ENCODE measurements around a stretch of chr15.

GRCh38 chr15:99447467-99447835 lies 118.3 kb upstream of the MEF2A start:
- PRO-cap, 2 experiments = no peak in any of the 2 experiments
- RAMPAGE, long total RNA, 4 experiments = no peak in any of the 4 experiments

GRCh38 chr15:99476460-99477073 lies 89.2 kb upstream of the MEF2A start:
- PRO-cap, 2 experiments = no peak in any of the 2 experiments
- RAMPAGE, long total RNA, 4 experiments = no peak in any of the 4 experiments

- PRO-cap, 2 experiments = peak in 1 of 2 experiments; most common minus-strand start chr15:99499245 (in 1)
- RAMPAGE, long total RNA, 4 experiments = no peak in any of the 4 experiments
Measured at GRCh38 chr15:99498995-99499341, 66.8 kb upstream of the MEF2A start.

DNA sequence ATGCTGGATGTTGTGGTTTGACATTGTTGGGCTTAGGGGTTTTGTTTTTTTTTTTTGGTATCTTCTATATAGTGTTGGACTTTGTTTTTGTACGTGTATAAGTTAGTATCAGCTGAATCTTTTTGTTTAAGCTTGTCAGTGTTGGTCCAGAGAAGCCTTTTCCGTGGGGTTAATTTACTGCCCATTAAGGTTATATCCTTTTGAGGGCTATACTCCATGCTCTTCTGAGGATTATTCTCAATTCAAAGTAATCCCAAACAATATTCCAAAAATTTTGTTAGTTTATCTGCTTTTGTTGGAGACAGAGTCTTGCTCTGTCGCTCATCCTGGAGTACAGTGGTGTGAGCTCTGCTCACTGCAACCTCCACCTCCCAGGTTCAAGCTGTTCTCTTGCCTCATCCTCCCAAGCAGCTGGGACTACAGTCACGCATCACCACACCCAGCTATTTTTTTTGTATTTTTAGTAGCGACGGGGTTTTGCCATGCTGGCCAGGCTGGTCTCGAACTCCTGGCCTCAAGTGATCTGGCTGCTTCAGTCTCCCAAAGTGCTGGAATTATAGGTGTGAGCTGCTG lies 39.0 kb downstream of the MEF2A start:
- PRO-cap, 2 experiments = no peak in any of the 2 experiments
- RAMPAGE, long total RNA, 4 experiments = no peak in any of the 4 experiments

- PRO-cap, 2 experiments = no peak in any of the 2 experiments
- RAMPAGE, long total RNA, 4 experiments = no peak in any of the 4 experiments
Measured at GRCh38 chr15:99697799-99698066, 35.5 kb downstream of the LYSMD4 start.

DNA sequence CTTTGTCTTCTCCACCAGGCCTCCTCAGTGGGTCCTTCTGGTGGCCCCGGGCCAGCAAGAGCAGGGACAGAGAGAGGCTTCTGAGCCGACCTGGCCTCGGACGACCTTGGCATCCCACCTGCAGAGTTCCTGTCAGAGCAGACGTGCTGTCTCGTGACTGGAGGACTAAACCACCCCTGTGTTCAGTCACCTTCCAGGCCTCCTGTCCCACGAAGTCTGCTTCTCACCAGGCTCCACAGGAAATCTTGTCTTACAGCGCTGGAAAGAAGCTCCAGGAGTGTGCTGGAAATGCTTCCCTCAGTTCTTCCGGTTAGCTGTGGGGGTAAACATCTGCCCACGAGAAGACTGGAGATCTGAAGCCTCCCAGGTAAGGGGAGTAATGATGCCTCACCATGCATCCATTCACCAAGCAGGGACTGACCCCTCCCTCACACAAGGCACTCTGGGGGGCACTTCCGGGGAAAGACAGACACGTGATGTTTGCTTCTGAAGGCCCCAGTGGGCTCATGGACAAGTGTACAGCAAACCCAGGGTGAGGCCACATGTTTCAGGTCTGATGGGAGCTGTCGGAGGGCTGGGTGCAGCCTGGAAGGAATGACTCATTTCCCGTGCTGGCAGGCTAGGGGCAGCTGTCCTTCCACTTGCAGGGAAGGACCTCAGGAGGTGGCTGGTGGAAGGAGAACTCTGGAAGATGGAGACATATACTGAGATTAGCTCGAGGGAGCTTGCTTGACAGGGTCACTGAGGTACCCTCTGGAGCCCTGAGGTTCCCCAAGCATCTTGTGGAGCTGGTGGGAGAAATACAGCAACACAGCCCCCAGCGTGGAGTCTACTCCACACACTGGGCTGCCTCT lies 230.8 kb downstream of the ADAMTS17 start:
- PRO-cap, 2 experiments = no peak in any of the 2 experiments
- RAMPAGE, long total RNA, 4 experiments = no peak in any of the 4 experiments

DNA sequence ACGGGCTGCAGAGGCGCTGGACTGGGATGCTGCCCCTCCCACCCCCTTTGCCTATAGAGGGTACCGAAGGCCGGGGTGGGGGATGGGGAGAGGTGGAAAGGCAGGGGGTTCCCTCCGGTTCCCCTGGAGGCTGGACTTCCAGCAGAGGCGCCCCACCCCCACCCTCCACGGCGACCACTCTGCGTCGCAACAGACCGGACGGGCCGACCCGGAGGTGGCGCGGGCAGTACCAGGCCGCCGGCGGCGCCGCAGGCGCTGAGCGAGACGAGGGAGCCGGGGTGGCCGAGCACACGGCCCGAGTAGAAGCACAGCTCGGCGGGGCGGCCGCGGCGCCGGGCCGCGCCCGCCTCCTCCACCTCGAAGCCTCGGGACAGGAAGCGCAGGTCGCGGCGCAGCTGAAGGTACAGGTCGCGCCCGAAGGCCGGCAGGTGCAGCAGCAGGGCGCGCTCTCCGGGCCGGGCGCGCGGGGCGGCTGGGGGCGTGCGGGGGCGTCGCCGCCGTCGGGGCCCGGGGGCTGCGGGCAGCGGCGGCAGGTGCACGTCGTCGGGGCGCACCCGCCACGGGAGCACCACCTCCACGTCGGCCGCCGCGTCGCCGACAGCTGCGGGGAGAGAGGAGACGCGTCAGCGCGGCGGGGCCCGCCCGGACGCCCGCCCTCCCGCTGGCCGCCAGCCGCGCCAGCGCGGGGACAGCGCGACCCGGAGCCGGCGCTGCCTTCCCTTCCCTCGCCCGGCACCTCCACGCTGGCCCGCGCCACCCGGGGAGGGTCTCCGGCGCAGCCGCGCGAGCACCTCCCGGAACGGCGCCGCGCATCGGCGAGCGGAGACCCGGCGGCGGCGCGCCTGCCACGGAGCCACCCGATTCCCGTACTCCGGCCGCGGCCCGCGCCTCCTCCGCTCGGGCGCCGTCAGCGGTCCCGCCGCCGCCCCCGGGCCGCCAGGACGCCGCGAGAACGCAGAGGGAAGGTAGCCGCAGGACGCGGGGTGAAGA lies 671 bp downstream of the ADAMTS17 start:
- PRO-cap, 2 experiments = no peak in any of the 2 experiments
- RAMPAGE, long total RNA, 4 experiments = no peak in any of the 4 experiments

GRCh38 chr15:100345249-100345977 lies 3.6 kb upstream of the ADAMTS17 start:
- PRO-cap, 2 experiments = no peak in any of the 2 experiments
- RAMPAGE, long total RNA, 4 experiments = no peak in any of the 4 experiments

DNA sequence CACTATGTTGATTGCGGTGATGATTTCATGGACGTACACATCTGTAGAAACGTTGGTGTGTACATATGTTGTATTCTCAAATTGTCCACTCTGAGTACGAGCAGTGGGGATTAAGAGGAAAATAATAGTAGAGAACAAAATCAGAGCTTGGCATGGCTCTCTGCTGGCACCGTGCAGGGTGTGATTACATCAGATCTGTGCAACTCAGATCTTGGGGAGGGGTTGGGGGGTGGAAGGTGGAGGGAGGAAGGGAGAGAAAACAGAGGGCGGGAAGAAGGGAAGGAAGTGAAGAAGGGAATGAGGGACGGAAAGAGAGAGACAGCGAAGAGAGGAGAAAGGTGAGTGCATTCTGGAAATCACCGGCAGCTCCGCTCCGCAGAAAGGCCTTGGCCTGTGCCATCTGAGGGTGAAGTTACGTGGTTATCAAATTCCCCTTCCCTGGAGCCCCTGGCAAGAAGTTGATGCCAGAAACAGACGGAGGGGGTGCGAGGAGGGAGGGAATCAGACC lies 30.9 kb upstream of the ADAMTS17 start:
- PRO-cap, 2 experiments = peak in 2 of 2 experiments; most common plus-strand start position 262 of the sequence (in 1)
- RAMPAGE, long total RNA, 4 experiments = start-site peak on the plus strand in 2 of 4 experiments, centred at positions 283 to 295 of the sequence, 6 to 12 reads per replicate

DNA sequence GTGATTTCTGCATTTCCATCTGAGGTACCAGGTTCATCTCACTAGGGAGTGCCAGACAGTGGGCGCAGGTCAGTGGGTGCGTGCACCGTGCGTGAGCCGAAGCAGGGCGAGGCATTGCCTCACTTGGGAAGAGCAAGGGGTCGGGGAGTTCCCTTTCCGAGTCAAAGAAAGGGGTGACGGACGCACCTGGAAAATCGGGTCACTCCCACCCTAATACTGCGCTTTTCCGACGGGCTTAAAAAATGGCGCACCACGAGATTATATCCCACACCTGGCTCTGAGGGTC lies 75.3 kb upstream of the ADAMTS17 start:
- PRO-cap, 2 experiments = no peak in any of the 2 experiments
- RAMPAGE, long total RNA, 4 experiments = no peak in any of the 4 experiments

GRCh38 chr15:100600850-100601633 lies 942 bp downstream of the LINS1 start:
- PRO-cap, 2 experiments = no peak in any of the 2 experiments
- RAMPAGE, long total RNA, 4 experiments = no peak in any of the 4 experiments

GRCh38 chr15:100878946-100879755 lies 480 bp upstream of the ALDH1A3 start:
- PRO-cap, 2 experiments = peak in 1 of 2 experiments; most common minus-strand start chr15:100879523 (in 1)
- RAMPAGE, long total RNA, 4 experiments = no peak in any of the 4 experiments

GRCh38 chr15:101020862-101021420 lies 101.8 kb downstream of the LRRK1 start:
- PRO-cap, 2 experiments = no peak in any of the 2 experiments
- RAMPAGE, long total RNA, 4 experiments = start-site peak on the plus strand in 1 of 4 experiments, at chr15:101021085-101021121 at its widest, 5 reads per replicate

DNA sequence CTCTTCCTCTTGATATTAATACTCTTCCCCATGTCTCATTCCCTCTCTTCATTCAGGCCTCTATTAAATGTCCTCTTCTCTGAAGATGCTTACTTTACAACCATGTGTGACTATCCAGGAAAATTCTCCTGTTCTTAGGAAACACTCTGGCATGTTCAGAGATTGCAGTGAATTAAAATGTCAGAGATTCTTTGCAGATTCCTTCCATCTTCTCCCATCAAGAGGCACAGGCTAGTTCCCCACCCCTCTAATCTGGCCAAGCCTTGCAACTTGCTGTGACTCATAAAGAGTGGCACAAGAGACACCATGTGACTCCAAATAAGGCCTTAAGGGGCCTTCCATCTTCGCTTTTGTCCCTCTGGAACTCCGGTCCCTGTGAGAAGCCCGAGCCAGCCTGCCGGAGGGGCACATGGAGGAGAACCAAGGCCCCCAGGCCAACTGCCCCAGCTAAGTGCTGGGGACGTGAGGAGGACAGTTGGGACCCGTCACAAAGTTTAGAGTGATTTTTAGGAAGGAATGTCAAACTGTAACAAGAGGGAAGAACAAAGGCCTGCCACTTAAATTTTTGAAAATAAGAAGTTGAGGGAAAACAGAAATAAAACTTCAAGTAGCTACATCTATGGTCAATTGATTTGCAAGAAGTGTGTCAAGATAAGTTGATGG lies 128.3 kb downstream of the CHSY1 start:
- PRO-cap, 2 experiments = no peak in any of the 2 experiments
- RAMPAGE, long total RNA, 4 experiments = no peak in any of the 4 experiments

GRCh38 chr15:101127056-101128304 lies 124.4 kb downstream of the CHSY1 start:
- PRO-cap, 2 experiments = no peak in any of the 2 experiments
- RAMPAGE, long total RNA, 4 experiments = no peak in any of the 4 experiments

DNA sequence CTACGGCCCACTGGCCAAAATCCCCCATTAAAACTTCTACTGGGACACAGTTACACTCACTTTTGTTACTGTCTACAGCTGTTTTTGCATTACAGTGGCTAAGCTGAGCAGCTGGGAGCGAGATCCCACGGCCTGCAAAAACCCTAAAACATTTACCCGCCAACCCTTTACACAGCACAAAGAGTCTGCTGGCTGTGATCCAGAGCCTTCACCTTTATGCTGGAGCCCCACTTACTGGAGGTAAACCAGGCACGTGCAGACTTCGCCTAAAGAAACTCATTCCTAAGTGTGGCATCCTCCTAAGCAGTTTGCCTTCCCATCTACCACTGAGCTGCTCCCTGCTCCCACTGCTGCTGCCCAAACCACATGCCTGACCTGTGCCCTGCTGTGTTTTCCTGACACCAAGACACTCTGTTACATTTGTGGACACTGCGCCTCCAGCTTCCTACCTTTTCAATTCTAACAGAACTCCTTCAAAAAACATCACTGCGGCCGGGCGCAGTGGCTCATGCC lies 53.1 kb downstream of the CHSY1 start:
- PRO-cap, 2 experiments = no peak in any of the 2 experiments
- RAMPAGE, long total RNA, 4 experiments = no peak in any of the 4 experiments

DNA sequence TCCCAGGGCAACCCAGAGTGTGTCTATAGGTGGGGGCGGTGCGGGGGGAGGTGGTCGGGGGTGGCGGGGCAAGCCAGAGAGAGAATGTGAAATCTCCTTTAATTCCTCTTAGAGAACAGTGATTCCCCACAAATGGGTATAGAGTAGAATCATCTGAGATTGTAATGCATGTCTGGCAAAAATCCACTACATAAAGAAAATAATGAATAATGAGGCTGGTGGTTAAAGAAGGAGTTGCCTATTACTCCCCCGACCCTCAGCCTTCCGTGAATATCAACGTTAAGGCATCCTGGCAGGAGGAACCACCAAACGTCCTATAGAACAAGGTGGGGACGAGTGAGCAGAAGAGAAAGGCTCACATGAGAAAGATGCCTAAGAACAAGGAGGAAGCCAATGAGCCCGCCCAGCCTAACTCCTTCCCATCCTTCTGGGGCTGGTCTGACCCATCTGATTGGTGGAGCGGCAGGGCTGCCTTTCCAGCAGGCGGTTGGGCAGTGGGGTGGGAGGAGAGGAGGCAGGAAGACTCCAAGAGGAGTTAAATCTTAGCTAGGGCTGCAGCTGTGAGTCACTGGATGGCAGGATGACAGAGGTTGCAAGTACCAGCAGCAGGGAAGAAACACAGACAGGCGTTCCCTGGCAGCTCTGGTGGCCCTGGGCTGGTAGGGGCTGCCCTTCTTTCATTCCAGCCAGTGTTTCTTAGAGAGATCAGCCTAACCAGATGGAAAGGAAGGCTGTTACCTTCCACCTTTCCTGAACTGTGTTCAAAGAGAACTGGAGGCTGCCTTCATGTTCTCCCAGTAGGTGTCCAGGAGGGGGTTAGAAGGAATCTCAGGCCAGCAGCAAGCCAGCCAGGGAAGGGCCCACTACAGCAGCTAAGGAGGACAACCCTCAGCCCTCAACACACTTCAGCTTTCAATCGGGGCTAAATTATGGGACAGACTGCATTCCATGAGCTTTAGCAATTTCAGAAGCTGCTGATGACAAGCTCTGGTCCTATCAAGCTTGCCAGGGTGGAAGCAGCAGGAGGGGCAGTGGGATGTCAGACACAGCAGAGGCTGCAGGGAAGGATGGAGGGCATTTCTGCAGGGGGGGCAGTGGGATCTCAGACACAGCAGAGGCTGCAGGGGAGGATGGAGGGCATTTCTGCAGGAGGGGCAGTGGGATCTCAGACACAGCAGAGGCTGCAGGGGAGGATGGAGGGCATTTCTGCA lies 50.4 kb downstream of the CHSY1 start:
- PRO-cap, 2 experiments = peak in 1 of 2 experiments; most common plus-strand start position 563 of the sequence (in 1)
- RAMPAGE, long total RNA, 4 experiments = no peak in any of the 4 experiments

GRCh38 chr15:101266808-101267211 lies 10.5 kb downstream of the SELENOS start:
- PRO-cap, 2 experiments = no peak in any of the 2 experiments
- RAMPAGE, long total RNA, 4 experiments = no peak in any of the 4 experiments

GRCh38 chr15:101320447-101321130 lies 25.5 kb upstream of the SNRPA1 start:
- PRO-cap, 2 experiments = peak in 1 of 2 experiments; most common minus-strand start chr15:101320763 (in 1)
- RAMPAGE, long total RNA, 4 experiments = no peak in any of the 4 experiments

- PRO-cap, 2 experiments = peak in 1 of 2 experiments; most common plus-strand start chr15:101446998 (in 1); most common minus-strand start chr15:101446833 (in 1)
- RAMPAGE, long total RNA, 4 experiments = no peak in any of the 4 experiments
Measured at GRCh38 chr15:101445908-101447214, 43.1 kb downstream of the PCSK6 start.